ENCODE data around the gene SMC5.

DNA sequence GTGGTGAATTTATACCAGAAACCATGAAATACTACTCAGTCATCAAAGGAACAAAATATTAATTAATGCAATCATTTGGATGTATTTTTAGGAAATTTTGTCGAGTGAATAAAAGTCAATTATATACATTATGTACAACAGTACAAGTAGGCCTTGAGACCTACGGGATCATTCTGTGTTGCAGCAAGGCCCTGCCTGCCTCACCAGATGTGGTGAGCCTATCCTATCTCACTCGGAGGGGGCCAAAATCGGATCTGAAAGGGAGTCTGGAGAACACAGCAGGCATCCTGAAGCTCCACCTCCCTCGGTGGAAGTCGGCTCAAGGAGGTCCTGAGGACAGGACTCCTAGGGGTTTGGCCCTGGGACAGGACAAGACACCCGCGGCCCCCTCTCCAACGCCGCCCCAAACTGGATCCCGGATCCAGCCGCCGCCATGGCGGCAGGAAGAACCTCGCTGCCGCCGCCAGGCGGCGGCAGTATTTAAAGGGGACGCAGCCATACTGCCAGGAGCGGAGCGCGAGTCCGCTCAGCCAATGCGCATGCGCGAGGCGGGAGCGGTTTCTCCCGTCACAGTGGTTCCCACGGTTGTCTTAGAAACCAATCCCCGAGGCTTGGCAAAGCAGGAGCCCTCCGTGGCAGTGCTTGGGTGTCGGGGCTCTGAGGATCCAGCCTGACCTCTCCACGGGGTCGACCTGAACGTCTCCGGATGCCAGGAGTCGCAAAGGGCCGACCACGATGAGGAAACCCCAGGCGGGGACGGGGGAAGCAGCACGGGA lies 97.8 kb upstream of the FOXD4L5 start:
- PRO-cap = no peak

- PRO-cap = no peak
Measured at GRCh38 chr9:66265490-66265803, 528.5 kb downstream of the FOXD4L4 start.

DNA sequence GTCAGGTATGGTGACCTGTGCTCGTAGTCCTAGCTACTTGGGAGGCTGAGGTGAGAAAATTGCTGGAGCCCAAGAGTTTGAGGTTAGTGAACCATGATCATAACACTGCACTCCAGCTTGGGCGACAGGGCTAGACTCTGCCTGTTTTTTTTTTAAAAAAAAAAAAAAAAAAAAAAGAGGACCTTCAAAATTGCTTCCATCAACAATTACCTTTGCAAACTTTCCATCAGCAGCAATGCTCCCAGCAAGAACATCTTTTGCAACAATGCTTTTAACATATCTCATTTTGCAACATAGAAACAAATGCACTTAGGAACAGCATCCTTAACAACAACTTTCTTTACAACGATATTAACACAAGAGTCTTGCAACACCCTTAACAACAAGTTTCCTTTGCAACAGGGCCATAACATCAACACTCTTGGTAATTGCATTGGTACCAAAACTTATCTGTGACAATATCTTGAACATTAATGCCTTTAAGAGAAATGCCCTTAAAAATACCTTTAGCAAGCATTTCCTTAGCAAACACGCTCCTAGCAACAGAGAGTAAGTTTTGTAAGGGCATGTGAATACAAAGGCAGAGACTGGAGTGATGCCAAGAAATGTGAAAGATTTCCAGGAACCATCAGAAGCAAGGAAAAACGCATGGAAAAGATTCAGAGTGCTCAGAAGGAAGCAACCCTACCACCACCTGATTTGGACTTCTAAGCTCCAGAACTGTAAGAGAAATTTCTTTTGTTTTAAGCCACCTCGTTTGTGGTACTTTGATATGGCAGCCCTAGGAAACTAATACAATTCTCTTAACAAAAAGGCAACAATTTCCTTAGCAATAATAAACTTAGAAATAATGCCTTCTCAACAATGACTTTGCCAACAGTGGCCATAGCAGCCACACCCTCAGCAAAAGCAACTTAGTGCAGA lies 42.1 kb downstream of the ZNF658 start:
- PRO-cap = no peak

DNA sequence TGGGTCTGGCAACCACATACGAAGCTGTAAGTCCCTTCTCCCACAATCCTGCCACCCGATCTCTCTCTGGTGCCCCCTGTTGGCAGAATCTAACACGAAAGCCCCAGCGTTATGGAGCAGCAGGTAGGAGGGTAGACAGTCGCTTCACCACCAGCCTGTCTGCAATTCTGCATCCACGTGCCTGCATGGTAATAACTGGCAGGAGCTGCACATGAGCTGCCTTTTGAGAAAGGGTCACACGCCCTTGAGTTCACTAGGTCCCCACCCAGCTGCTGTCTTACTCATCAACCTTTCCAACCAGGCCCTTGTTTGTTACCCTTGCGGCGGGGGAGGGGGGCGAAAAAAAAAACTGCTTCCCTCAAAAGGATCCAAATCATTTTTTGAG lies 19.5 kb upstream of the TMEM252 start:
- PRO-cap = no peak

DNA sequence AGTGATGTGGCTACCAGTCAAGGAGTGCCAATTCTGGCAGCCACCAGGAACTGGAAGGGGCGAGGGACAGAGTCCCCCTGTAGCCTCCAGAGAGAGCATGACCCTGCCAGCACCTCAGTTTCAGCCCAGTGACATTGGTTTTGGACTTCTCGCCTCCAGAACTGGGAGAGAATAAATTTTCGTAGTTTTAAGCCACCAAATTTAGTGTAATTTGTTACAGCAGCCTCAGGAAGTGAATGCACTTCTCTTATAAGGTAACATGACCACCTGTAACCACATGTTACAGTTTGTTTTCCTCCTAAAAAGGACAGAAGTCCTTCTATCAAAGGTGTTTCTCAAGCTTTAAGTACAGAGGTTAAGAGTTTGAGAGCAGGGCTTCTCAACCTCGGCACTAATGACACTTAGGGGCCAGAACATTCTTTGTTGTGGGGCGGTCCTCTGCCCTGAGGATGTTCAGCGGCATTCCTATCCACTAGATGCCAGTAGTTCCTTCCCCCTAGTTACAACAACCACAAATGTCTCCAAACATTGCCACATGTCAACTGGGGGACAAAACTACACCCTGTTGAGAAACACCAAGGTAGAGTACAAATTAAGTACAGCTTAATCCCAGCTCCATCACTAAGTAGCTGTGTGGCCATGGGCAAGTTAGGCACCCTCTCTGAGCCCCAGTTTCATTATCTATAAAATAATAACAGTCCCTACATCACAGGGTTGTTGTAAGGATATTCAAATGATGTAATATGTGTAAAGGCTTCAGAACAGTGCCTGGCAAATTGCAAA lies 30.4 kb upstream of the PABIR1 start:
- PRO-cap = no peak

DNA sequence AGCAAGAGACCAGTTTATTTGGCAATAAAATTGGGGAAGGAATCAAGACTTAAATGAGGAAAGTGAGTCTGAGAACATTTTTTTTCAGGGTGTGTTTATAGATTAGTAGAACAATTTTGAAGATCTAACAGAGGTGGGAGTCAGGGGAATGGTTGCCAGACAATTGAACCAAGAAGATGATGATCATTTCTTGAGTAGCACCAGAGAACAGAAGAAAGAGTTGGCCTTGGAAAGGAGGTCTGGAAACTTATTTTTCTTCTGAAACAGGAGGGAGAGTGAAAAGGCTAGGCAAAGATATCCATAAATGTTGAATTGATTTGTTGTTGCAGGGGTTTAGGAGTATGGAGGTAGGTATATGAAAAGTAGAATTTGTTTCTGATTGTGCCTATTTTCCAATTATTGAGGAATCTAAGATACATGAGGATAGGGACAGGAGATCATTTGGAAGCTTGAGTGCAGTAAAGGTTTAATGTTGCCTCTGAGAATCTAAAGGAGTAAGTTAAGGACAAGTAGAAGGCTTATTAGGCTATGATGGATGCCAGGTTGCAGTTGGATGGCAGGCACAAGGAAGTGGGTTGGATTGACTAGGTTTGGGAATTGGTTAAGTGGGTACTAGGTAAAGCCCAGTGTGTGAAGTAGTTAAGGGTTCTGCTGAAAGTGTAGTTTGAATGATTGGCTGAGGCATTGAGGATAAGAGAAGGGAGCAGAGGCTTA lies 4.8 kb downstream of the PABIR1 start:
- PRO-cap = no peak

GRCh38 chr9:68802495-68803397 lies 22.9 kb downstream of the PABIR1 start:
- PRO-cap = no peak

DNA sequence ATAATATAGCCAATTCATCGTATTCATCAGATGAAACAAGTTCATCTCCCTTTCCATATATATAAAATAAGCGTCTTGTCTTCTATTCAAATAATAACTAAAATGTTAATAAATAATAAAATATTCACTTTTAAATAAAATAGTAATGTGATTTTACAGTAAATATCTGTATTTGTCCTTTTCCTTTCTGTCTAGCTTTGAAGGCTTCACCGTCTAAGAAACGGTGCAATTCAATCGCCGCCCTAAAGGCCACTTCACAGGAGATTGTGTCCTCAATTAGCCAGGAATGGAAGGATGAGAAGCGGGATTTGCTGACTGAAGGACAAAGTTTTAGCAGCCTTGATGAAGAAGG lies 79.2 kb downstream of the PRKACG start:
- PRO-cap = no peak

DNA sequence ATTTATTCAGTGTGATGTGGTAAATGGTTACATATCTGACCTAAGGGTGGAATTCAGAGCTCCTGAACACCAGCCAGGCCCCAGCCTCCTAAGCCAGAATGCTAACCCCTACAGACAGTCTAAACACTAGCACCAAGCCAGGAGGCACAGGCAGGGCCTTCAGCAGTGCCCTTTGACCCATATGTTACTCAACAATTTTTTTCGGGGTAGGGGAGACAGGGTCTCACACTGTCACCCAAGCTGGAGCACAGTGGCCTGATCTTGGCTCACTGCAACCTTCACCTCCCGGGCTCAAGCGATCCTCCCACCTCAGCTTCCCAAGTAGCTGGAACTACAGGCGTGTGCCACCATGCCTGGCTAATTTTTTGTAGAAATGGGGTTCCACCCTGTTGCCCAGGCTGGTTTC lies 40.2 kb downstream of the PRKACG start:
- PRO-cap = no peak

DNA sequence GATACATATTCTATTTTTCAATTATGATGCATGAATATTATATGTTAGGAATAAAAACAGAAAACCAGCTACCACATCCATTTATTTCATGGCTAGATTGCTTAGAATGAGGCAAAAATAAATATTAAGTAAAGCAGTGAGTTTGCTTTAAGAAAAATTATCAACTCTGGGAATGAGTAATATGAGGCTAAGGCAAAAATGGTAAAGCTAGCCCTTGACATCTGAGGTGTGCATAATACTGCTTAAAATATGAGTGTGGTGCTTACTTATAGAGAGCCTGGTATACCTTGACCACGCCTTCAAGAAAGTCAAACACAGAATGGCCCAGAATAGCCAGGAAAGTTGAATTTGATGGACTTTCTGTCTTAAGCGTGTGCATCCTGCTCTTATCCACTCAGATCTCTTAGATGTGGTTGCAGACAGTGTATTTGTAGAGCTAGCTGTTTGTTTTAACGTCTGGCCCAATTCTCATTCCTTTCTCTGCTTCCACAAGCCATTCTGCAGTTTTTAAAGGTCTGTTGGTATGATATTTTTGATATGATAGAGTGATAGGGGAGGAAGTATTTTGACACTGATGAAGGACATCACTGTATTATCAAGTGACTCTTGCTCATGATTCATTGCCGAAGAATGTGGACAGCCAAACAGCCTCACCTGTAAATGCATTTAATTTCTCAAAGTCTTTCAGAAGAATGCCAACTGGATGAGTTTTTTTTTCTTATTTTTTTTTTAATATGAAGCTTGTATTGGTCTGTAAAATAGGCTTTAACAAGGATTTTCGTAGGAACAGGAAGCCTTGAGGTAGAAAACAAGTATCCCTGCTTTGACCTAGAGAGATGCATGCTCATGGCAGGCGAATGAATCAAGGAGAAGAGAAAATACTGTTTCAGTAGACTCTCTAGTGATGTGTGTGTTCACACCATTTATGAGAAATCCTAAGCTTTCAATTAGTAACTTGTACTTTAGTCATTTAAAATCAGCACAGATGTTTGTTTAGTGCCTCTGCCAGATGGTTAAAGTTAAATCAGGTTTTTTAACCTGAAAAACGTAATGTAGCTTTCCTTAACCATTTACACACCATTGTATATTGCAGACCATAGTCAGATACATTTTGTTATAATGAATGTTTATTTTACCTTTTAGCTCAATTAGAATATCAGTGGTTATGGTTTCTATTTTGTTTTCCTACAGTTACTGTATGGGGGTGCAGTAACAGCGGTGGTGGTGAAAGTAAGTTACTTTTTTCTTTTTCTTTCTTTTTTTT lies 4.6 kb downstream of the TJP2 start:
- PRO-cap = no peak

- PRO-cap = no peak
Measured at GRCh38 chr9:69215792-69216741, 42.0 kb downstream of the TJP2 start.

DNA sequence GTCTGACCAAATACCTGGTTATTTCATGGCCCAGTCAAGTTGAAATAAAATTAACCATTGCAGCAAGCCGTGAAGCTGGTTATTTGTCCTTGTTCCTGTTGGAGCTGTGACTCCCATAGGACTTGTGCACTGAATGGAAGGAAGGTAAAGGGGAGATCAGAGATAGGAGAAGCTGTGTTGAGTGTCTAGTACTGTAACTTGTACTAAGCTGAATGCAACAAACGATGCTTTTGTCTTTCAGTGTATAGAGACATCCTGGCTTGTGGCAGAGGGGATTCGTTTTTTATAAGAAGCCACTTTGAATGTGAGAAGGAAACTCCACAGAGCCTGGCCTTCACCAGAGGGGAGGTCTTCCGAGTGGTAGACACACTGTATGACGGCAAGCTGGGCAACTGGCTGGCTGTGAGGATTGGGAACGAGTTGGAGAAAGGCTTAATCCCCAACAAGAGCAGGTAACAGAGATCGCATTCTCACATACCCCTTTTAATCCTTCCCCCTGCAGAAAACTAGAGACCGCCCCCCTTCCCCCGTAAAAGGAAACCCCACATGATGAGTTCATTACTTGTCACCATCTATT lies 61.8 kb downstream of the TJP2 start:
- PRO-cap = no peak

DNA sequence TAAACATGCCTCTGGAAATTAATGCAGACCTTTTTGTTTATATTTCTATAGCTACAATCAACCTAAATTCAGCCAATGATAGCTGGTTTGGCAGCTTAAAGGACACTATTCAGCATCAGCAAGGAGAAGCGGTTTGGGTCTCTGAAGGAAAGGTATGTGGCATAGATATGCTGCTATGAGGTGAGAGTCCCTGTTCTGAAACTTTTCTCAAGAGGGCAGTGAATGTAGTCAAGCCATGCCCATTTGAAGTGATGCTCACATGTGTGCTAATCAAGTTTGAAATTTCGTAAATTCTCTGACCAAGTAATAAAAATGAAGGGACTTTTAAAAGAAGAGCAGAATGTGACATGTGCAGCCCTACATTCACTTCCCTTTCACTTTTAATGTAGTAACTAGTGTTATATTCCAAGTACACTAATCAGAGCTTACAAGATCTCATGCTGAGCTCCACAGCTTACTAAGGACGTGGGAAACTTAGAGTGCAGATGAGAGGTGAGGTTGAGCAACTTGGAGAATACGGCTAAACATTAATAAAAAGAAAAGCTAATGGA lies 72.6 kb downstream of the TJP2 start:
- PRO-cap = no peak

DNA sequence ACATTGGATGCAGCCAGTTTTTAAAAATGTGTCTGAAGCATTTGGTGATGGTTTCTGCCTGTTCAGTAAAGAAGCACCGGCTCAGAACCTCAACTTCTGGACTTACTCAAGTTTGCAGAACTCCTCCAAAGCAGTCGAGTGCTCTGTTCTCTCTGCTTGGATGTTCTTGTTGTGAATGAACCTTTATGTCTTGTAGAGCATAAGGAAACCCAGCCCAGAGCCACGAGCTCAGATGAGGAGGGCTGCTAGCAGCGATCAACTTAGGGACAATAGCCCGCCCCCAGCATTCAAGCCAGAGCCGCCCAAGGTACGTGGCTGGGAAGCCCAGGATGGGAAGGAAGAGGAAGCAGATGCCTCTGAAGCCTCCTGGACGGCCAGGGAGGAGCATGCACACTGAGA lies 75.1 kb downstream of the TJP2 start:
- PRO-cap = no peak

- PRO-cap = no peak
Measured at GRCh38 chr9:69470633-69470871, 145.5 kb downstream of the ENTREP1 start.

DNA sequence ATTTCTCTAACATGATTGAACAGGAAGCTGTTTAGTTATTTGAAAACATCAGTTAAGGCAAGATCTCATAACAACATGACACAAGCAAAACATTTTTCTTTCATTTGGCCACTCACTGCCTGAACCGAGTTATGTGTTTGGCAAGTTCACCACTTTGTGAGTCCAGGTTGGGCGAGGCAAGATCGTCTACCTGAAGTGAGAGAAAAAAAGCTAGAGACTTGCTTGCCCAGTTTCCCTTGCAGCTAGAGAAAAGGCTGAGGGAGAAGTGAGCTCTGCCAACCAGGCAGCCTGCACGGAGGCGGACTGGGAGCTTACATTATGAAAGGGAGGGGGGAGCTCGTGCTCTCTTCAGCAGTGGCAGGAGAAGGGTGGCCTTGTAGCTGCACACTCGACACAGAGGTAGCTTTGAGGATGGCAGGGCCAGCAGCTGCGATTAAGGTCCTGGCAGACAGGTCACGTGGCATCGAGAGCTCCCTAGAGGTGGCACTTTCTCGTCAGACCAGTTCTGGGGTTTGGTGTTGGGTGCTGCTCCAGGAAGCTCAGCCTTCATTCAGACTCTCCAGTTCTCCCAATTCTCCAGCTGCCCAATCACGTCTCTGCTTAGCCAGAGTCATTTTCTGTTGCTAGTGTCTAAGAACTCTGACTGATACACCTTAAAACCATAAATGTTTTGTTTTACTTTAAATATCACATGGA lies 26.7 kb downstream of the APBA1 start:
- PRO-cap = no peak

- PRO-cap = no peak
Measured at GRCh38 chr9:70079669-70080277, 36.1 kb downstream of the MAMDC2 start.

GRCh38 chr9:70189656-70190035 lies 69.1 kb upstream of the SMC5 start:
- PRO-cap = no peak

DNA sequence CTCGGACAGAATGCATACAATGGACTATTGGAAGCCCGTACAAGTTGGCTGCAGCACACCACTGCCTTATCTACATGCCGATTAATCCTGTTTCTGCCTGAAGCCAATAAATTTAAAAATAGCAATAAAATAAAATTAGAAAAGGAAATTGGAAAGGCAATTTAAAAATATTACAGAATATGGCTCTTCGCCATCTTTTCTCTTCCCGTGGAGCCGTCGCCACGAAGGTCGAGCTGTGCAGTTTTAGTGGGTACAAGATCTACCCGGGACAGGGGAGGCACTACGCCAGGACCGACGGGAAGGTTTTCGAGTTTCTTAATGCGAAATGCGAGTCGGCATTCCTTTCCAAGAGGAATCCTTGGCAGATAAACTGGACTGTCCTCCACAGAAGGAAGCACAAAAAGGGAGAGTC lies 41.8 kb upstream of the SMC5 start:
- PRO-cap = no peak

- PRO-cap = bidirectional peak, plus-strand start at chr9:70258978, minus-strand start at chr9:70258844
Measured at GRCh38 chr9:70258750-70259880, at the start of gene SMC5. Gene SMC5, plus strand, starts transcription at chr9:70258978.

Measured in peritoneum (tissue), 1 donor.